ENCODE results near the gene TMEM240.

DNA sequence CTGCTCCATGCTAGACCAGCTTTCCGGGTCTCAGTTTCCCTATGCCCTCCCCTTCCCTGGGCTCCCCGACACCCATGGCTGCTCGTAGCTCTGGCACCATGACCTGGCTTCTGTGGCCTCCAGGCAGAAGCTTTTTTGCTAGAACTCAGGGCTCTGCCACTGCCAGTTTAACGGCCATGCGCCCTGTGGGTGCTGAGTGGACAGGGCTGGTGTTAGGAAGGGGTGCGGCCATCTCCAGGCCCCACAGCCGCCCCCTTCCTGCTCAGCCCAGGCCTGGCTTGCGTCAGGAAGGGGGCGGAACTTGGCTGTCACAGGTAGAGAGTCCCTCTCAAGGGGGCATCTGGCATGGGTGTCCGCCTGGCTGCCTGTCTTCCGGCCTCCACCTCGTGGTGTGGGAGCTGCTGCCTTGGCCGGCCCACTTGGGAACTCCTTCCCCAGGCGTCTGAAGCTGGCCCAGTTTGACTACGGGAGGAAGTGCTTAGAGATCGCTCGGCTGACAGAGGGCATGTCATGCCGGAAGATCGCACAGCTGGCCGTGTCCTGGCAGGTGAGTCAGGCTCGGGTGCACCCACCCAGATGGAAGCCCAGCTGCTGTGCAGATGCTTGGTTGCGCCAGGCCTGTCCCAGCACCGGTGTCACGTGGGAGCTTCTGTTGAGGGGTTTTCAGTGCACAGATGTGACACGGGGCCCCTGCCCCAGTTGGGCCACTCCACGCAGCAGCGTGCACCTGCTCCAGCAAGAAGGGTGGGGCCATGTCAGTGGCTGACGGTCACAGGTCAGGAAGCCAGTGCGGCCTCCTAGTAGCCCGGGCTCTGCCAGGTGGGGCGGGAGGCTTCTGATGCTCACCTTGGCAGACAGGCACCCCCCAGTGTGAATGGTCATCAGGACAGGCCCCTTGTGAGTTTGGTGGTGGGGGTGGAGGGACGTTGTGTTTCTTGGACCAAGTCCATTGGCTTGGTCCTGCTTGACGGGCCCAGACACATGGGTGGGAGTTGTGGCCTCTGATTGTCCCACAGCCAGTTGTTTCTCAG lies 9.1 kb upstream of the ATAD3B start:
- PRO-cap = unidirectional peak, minus-strand start at position 444 of the sequence

- PRO-cap = no peak
Observed at GRCh38 chr1:1489813-1490398, 18.3 kb downstream of the ATAD3B start.

GRCh38 chr1:1522487-1523235 lies 10.7 kb downstream of the ATAD3A start:
- PRO-cap = no peak

- PRO-cap = no peak
Observed at GRCh38 chr1:1523236-1523850, 11.4 kb downstream of the ATAD3A start.

GRCh38 chr1:1540533-1541374 lies at the start of gene TMEM240:
Gene TMEM240 (minus strand): TSS chr1:1540624.
- PRO-cap = bidirectional peak, plus-strand start at chr1:1540717, minus-strand start at chr1:1540603

DNA sequence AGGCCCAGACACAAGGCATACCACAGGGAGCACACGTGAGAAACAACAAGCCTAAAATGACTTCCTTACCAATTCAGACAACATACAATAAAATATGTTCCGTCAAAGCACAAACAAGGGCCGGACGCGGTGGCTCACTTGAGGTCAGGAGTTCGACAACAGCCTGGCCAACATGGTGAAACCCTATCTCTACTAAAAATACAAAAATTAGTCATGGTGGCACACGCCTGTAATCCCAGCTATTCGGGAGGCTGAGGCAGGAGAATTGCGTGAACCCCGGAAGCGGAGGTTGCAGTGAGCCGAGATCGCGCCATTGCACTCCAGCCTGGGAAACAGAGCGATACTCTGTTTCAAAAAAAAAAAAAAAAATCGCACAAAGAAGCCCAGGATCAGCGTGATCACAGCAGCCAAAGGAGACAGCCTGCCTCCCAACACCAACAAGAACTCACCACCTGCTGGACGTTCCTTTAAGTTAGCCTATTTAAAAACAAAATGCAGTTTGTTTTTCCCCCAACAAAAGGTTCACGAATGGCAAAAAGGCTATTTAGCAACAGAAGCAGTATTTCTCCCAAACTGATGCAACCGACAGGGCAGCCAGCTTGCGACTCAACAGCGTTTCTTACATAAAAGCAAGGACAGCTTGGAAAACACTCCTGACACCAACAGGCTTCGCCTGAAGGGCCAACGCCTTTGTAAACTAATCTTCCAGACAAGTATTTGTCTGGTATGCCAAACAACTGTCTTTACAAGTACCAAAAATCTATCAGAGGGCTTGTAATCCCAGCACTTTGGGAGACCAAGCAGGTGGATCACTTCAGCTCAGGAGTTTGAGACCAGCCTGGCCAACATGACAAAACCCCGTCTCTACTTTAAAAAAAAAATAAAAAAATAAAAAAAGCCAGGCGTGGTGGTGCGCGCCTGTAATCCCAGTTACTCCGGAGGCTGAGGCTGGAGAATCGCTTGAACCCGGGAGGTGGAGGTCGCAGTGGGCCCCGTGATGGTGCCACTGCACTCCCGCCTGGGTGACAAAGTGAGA lies 6.8 kb downstream of the SSU72 start:
- PRO-cap = no peak

DNA sequence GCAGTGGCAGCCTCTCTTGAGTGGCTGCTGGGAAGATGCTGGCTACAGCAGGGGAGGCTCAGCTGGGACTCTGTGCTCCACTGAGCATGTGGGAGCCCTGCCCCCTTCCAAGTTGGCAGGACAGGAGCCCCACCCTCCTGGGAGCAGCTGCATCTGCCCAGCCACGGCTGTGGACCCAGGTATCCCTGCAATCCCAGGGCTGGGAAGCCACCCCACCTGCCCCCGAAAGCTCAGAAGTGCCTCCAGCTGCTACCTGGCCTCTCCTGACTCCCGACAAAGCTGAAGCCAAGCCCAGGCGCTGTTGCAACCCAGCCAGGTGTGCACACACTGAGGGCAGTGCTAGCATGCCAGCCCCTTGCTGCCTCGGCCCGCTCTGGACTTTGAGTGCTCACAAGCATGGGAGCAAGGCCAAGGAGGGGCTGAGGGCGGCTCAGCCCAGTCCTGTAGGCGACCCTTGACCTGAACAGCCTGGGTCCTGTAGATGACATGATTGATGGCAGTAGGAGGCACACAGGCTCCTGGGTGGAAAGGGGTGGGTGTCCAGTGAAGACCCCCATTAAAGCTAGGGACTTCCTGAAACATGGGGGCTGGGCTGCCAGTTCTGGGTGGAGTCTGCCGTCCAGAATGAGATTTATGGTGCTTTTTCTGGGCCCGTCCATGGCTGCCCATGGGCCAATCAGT lies 2.8 kb upstream of the SSU72 start:
- PRO-cap = no peak

GRCh38 chr1:1628614-1629366 lies 3.2 kb upstream of the MMP23B start:
- PRO-cap = no peak

- PRO-cap = bidirectional peak, plus-strand start at chr1:1631675, minus-strand start at chr1:1631426
Observed at GRCh38 chr1:1631365-1631509, 736 bp upstream of the MMP23B start.

GRCh38 chr1:1634712-1634941 lies 2.7 kb downstream of the MMP23B start:
- PRO-cap = no peak

- PRO-cap = no peak
Observed at GRCh38 chr1:1678272-1679304, 14.0 kb downstream of the SLC35E2B start.

DNA sequence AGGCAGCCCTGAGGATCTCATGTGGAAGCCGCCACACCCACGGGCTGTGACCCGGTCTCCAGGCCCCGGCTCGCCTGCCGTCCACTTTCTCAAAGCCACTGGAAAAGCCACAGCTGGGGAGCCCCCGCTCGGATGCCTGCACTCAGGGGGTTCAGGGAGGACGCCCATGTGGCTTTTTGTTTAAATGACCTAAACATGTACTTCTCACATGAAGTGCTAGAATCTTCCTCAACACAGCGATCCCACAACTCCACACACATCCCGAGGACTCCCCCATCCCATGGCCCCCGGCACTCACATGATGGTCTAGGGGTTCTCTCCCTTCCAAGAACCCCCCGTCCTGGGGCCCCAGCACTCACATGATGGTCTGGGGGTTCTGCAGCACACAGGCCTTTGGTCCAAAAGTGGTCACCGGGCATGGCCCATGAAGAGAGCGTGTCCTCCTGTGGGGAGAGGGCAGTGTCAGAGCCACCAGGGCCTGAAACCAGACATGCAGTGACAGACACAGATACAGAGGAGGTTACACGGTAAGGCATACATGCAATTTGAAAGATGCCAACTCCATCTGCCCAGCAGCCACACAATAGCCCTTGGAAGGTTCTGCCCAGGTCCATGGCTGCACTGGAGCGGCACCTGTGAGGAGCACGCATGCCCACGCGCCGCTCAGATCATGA lies 16.5 kb downstream of the NADK start:
- PRO-cap = no peak

- PRO-cap = no peak
Observed at GRCh38 chr1:1785096-1786502, 7.3 kb upstream of the NADK start.

DNA sequence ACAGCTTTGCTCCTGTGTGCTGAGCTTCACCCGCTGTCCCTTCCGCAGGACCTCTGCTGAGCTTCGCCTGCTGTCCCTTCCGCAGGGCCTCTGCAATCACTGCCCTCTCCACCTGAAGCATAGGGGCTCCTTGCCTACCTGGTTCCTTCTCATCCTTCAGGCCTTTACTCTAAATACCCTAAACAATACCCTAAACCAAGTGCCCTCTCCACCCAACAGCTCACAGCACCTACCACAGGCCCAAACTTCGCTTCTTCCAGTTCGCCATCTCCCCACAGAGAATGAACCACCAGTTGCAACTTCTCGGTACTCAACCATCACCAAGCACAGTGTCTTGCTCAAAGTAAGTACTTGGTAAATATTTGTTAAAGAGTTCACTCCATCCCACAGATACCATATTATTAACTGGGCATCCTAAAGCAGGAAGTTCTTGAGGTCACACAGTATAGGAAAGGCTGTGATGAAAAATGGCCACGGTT lies 18.3 kb downstream of the GNB1 start:
- PRO-cap = no peak

DNA sequence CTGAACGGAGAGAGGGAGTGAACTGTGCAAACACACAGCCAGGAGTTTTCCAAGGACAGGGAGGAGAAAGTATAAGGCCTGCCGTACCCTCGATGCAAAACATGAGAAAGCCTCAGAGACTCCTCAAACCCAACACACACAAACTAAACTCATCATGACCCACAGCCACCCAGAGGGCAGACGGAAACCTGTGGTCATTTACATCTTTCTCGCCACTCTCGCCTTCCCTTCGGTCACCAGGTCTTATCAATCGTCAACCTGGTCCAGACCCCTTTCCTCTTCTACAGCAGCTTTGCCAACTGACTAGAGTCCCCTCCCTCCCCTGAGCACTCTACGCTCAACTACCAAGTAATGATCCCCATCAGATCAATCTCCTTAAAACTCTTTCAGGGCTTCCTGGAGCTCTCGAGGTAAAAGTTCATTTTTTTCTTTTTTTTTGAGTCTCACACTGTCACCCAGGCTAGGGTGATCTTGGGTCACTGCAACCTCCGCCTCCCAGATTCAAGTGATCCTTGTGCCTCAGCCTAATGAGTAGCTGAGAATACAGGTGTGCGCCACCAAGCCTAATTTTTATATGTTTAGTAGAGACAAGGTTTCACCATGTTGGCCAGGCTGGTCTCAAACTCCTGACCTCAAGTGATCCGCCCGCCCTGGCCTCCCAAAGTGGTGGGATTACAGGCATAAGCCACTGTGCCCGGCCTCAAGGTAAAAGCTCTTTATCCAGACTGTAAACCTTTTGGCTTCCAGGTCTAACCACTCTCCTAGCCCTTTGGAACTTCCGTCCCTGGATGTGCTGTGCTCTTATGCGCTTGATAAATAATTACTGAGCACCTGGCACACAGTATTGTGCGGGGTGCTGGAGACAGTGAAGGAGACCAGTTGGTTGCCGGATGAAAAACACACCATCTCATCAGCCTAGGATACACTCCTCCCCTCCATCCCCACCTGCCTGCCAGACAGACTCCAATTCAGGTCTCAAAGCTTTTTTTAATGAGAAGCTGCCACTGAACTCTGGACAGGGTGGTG lies 9.6 kb downstream of the GNB1 start:
- PRO-cap = no peak

DNA sequence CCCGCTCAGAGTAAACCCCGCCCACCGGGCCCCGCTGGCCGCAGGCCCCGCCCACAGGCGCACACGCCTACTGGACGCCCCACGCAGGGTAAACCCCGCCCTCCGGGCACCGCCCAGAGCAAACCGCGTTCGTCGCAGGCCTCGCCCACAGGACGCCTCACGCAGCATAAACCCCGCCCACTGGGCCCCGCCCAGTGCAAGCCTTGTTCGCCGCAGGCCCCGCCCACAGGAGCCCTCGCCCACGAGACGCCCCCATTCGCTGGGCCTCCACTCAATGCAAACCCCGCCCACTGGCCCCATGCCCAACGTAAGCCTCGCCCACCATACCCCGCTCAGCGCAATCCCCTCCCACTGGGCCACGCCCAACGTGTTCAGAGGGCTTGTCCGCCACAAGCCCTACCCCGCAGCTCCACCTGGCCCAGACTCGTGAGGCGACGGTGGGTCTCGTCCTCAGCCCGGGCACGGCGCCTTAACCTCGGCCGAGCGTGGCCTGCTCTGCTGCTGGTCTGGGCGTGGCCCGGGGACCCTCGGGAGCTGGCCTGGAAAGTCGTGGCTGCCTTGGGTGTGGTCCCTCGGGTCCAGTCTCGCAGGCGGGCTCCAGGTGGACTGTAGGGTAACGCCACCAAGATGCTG lies 397 bp upstream of the TMEM52 start:
- PRO-cap = unidirectional peak, plus-strand start at position 374 of the sequence

- PRO-cap = no peak
Observed at GRCh38 chr1:2048396-2048647, 1.9 kb upstream of the PRKCZ start.

DNA sequence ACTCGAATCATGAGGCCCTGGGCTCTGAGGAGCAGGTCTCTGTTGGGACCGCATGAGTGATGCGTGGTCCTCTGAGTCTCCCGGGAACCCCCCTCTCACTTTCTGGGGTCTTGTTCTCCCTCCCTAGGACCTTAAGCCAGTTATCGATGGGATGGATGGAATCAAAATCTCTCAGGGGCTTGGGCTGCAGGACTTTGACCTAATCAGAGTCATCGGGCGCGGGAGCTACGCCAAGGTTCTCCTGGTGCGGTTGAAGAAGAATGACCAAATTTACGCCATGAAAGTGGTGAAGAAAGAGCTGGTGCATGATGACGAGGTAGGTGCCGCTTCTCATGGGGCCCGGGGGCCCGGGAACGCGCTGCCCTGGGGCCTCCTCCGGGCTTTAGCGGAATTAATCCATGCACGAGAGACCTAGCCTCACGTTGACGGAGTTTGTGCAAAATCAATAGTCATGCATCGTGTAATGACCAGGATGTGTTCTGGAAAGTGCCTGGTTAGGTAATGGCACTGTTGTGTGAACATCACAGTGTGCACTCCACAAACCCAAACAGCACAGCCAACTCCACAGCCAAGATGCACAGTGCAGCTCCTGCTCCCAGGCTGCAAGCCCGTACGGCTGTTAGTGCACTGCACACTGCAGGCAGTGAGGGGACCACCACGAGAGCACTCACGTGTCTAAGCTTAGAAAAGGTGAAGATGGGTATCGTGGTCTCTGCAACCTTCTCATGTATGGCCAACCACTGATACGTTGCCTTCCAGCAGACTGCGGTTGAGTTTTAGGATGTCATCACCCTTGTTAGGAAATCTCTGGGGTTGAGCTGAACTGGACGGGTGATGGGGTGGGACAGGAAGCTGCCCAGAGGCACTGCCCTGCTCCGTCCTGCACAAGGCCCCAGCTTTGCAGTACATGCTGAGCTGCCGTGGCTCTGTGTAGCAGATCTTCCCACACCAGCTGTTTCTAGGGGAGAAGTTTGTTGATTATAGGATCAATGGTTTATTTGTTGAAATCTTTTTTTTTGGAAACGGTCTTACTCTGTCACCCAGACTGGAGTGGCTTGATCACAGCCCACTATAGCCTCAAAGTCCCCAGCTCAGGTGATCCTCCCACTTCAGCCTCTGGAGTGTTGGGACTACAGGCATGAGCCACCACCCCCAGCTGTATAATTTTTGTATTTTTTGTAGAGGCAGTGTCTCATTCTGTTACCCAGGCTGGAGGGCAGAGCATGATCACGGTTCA lies 43.5 kb downstream of the FAAP20 start:
- PRO-cap = no peak

DNA sequence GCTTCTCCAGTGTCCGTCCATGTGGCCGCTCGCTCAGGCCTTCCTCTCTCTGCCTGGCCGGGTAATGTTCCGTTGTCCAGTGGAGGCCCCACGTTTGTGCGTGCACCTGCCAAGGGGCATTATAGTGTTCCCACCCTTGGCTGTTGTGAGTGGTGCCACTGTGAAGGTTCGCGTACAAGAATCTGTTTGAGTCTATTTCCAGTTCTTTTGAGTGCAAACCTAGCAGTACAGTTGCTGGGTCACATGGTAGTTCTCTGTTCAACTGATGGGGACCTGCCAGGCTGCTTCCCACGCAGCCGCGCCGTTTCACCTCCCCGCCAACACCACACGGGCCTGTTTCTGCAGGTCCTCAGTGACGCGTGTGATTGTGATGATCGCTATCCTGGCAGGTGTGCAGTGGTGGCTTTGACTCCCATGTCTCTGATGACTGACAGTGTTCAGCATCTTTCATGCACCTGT lies 41.8 kb downstream of the FAAP20 start:
- PRO-cap = no peak

GRCh38 chr1:2193611-2194232 lies 850 bp downstream of the FAAP20 start:
- PRO-cap = no peak

All from left cardiac atrium (tissue), 1 donor.